Stomach (tissue), 7 donors: ENCODE measurements around the genes CTAGE6, OR2A25, ARHGEF5 and ZNF425.

GRCh38 chr7:142805781-142806521 lies 35.2 kb downstream of the PRSS2 start:
- PRO-cap = no peak
- RAMPAGE, long total RNA, 5 experiments = no peak in any of the 5 experiments
- RRBS = no CpG with 5 or more reads among the region's 4 CpGs

DNA sequence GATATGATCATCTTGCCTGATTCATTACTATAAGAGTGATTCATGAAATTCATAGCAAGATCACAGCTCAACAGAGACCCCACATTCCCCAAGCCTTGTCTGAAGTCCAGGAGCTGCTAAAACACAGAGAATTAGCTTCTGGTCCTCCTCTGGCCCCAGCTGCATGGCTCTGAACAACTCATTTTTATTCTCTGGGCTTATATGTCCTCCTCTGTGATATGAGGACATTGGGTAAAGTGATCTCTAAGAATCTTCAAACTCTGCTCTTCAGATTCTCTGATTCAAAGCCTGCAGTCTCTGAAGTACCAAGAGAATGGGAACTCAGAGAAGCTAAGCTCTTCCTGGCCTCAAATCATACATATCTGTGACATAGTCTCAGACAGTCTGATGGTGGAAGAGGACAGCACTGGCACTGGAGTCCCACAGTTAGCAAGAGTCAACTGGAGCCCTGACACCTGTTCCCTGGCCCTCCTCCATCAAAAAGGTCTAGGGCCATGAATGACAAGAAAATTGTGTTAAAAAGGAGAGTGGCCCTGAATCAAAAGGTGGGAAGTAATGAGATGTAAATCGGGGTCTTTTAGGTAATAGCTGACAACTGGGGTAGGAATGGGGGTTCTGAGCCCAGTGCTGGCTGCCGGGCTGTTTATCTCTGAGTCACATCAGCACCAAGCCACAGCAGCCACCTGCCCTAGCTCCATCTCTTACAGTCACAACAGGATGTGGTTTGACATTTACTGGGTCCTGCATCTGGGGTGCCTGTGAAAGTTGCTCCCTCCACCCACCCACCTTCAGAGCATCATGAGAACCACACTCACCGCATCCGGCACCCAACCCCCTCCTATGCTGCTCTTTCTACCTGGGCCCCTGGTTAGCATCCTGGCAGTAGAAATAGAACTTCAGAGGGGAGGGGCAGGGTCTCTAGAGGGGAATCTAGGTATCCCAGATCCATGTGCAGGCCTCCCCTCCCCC lies 37.7 kb downstream of the PRSS2 start:
- PRO-cap = unidirectional peak, plus-strand start at position 382 of the sequence; bidirectional peak, plus-strand start at position 899 of the sequence, minus-strand start at position 651 of the sequence
- RAMPAGE, long total RNA, 5 experiments = no peak in any of the 5 experiments
- RRBS = no CpG with 5 or more reads among the region's 4 CpGs

- PRO-cap = no peak
- RAMPAGE, long total RNA, 5 experiments = no peak in any of the 5 experiments
- RRBS = no CpG with 5 or more reads among the region's 3 CpGs
These were observed 39.8 kb upstream of the EPHB6 start for GRCh38 chr7:142815097-142815476.

DNA sequence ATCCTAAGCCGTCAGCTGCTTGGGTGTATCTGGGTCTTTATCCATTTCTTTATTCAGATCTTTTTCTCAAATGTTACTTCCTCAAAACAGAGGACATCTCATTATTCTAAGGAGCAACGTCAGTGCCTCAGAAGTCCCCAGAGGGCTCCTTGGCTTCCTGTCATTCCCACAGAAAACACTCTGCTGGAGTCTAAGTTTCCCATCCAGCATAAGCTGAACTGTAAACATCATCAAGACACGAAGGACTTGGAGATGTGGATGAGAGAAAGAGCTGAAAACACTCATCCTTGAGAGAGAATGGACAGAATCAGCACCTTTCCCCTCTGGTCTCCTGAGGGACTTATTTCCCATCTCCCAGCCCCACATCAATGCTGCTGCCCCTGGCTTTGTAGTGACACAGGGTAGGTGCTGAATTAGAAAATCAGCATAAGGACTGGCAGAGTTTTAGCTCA lies 2.6 kb upstream of the OR6V1 start:
- PRO-cap = no peak
- RAMPAGE, long total RNA, 5 experiments = no peak in any of the 5 experiments
- RRBS = no CpG with 5 or more reads among the region's 3 CpGs

GRCh38 chr7:143302967-143304206 lies 12.5 kb upstream of the CLCN1 start:
- PRO-cap = no peak
- RAMPAGE, long total RNA, 5 experiments = start-site peak on the plus strand in 3 of 5 experiments, at chr7:143302828-143303902 at its widest, 7 to 15 reads per replicate
- RRBS = no CpG with 5 or more reads among the region's 19 CpGs

- PRO-cap = no peak
- RAMPAGE, long total RNA, 5 experiments = no peak in any of the 5 experiments
- RRBS = no CpG with 5 or more reads among the region's 11 CpGs
These were observed 1.3 kb downstream of the EPHA1 start for GRCh38 chr7:143407058-143408052.

GRCh38 chr7:143522555-143522870 lies 44.8 kb downstream of the TAS2R41 start:
- PRO-cap = no peak
- RAMPAGE, long total RNA, 5 experiments = no peak in any of the 5 experiments
- RRBS = no CpG with 5 or more reads among the region's 2 CpGs

- PRO-cap = no peak
- RAMPAGE, long total RNA, 5 experiments = no peak in any of the 5 experiments
- RRBS = no CpG with 5 or more reads among the region's 16 CpGs
These were observed at the start of gene CTAGE6 for GRCh38 chr7:143757602-143757903. TSS of gene CTAGE6 (minus strand) at chr7:143757696.

DNA sequence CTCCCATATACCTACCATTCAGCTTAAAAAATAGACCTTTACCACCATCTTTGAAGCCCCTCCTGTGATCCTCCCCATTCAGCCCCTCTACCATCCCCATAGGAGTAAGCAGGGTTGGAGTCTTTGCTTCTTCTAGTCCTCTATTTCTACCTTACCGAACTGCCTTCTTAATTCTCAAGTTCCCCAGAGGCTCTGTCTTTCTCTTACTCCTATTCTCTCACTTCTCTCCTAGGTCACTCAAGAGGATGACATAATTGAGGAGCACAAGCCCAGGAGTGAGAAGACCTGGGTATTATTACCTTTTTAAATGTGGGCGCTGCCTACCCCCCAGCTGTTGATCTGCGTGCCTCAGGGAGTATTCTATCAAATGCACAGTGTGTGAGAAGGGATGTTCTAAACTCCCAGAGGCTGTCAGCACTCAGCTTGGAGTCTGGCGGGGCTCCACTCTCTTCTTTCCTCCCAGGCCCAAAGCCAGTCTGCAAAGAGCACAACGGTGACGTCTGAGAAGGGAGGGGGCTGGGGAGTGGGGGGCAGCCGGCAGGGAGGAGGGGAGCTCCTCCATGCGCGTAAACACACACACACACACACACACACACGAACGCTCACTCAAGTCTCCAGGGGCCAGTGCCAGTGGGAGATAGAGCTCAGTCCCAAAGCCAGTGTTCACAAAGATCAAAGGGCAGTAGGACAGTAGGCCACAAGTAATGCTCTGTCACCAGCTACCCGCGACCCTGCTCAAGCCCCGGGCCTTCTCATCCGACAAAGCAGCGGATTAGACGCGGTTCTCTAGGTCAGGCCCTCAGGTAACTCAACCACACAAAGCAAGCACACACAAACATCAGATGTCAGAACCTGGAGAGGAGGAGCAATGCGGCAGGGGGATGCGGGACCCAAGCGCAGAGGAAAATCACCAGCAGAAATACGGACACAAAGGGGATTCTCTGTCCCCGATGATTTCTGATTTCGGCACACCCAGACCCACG lies 20.1 kb downstream of the TCAF1 start:
- PRO-cap = no peak
- RAMPAGE, long total RNA, 5 experiments = start-site peak on the minus strand in 2 of 5 experiments, centred at positions 268 to 491 of the sequence, 5 to 7 reads per replicate
- RRBS = no CpG with 5 or more reads among the region's 25 CpGs

DNA sequence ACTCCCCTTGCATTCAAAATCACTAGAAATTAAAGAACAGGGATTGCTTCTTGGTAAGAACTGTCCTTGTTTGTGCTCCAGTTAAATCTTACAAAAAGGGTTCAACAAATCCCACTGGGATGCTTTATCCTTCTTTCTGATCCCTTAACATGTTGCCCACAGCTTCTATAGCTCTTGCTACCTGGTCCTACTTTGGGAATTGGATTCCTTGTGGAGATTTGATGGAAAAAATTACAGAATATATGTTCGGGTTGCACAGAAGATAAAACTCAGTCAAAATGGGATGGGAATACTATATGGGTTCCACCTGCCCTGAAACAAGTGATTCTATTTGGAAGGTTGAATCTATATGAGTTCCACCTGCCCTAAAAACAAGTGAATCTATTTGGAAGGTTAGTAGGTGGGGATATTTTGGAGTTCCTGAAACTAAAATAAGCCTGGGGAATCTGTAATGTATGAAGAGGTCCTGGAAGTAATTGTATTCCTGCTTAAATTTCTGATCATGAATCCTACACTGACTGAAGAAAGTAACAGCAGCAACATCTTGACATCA lies at the start of gene OR2A25:
OR2A25 (plus strand) TSS at position 307 of the 553 bp plus-strand sequence.
- PRO-cap = no peak
- RAMPAGE, long total RNA, 5 experiments = no peak in any of the 5 experiments
- RRBS = no CpG with 5 or more reads among the region's 1 CpG

DNA sequence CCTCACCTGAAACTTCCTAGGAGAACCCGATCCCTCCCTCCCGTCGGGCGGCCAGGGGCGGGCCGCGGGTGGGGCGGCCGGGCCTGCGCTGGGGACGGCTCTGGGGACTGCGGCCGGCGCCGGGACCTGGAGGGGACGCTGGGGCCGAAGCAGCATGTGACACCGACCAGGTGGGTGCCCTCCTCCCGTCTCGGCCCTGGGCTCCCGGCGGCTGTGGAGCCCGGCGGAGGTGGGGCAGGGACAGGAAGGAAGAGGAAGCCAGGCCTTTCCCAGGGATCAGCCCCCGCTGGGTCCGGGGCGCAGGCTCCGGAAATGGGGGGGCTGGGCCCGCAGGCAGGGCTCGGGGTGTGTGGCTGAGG lies at the start of gene ARHGEF5:
ARHGEF5 (plus strand) TSS at position 71 of the 359 bp plus-strand sequence.
- PRO-cap = no peak
- RAMPAGE, long total RNA, 5 experiments = start-site peak on the plus strand in 1 of 5 experiments, centred at position 124 of the sequence, 24 reads per replicate
- RRBS = no CpG with 5 or more reads among the region's 30 CpGs

DNA sequence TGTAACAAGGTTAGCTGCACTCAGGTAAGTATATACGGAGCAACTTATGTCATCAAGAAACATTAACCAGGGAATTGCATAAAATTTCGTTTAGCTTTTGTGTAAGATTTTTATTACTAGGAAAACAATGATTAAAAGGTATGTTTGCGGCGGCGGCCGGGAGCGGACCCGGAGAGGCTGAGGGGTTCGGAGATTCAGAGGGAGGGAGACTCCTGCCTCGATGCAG lies 533.8 kb upstream of the CNTNAP2 start:
- PRO-cap = no peak
- RAMPAGE, long total RNA, 5 experiments = no peak in any of the 5 experiments
- RRBS = no CpG with 5 or more reads among the region's 10 CpGs

- PRO-cap = no peak
- RAMPAGE, long total RNA, 5 experiments = no peak in any of the 5 experiments
- RRBS = no CpG with 5 or more reads among the region's 10 CpGs
These were observed 18.4 kb upstream of the C7orf33 start for GRCh38 chr7:148572002-148572650.

DNA sequence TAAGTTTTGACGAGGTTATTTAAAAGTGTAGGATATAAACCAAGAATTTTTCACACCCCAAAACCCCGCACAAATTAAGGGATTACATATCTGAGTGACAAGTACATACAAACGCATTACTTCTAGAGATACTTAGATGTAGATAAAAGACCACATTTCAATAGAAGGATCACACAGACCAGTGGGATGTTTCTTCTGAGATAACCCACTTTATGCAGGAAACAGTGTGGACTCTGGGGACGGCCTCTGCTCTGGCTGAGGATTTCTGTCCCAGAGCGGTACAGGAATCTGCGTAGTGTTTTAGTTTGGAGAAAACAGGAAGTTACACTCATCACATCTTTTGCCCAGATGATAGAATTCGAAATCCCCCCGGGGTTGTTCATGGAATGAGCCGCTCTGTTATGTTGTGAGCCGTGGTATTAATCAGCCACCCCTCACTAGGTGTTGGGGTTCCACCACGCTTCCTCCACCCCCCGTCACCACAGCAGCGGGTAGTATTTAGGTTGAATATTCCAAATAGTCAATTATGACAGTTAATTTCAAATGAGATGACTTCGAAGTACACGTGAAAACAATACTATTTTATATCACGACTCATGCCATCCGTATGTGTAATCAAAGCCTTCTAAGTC lies 1.2 kb upstream of the CUL1 start:
- PRO-cap = bidirectional peak, plus-strand start at position 361 of the sequence, minus-strand start at position 267 of the sequence
- RAMPAGE, long total RNA, 5 experiments = no peak in any of the 5 experiments
- RRBS = no CpG with 5 or more reads among the region's 17 CpGs

DNA sequence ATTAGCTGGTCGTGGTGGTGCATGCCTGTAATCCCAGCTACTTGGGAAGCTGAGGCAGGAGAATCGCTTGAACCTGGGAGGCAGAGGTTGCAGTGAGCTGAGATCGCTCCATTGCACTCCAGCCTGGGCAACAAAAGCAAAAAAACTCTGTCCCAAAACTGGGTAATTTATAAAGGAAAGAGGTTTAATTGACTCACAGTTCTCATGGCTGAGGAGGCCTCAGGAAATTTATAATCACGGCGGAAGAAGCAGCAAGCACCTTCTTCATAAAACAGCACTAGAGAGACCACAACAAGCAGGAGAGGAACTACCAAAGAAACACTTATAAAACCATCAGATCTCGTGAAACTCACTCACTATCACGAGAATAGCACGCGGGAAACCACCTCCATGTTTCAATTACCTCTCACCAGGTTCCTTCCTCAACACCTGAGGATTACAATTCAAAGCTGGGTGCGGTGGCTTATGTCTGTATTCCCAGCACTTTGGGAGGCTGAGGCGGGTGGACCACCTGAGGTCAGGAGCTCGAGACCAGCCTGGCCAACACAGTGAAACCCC lies 48.5 kb downstream of the PDIA4 start:
- PRO-cap = no peak
- RAMPAGE, long total RNA, 5 experiments = no peak in any of the 5 experiments
- RRBS = no CpG with 5 or more reads among the region's 12 CpGs

DNA sequence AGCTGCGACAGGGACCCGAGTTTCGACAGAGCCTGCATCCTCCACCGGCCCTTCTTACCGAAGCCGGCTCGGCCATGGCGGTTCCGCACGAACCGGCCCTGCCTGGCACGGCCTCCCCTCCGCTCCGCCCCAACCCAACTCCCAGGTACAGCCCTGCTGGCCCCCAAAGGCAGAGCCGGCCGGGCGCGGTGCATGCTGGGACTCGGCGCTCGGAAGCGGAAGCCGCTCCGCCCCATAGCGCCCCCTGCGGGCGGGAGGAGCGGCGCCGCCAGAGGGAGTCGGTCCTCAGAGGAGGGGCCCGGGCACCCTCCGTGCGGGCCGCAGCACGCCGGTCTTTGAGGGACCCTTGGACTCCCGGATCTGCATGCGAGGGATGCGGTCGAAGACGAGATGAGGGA lies at the start of gene ZNF425:
ZNF425 (minus strand) TSS at position 187 of the 398 bp plus-strand sequence.
- PRO-cap = bidirectional peak, plus-strand start at position 288 of the sequence, minus-strand start at position 141 of the sequence
- RAMPAGE, long total RNA, 5 experiments = start-site peak on the plus strand in 1 of 5 experiments, centred at position 288 of the sequence, 154 reads per replicate; start-site peak on the minus strand in 3 of 5 experiments, centred at positions 115 to 147 of the sequence, 21 to 78 reads per replicate
- RRBS = 3% methylated on average over 17 of the region's 42 CpGs

DNA sequence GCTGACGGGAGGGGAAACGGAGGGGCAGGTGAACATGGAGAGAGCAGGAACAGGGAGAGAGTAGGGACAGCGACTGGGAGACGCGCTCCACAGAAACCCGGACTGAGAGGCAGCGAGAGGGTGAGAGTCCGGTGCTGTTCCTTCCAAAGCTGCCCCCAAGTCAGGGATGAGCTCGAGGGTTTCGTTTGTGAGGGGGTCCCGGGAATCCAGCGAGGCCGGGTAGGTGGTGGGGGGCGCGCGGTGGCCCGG lies 336 bp upstream of the ZNF425 start:
- PRO-cap = no peak
- RAMPAGE, long total RNA, 5 experiments = start-site peak on the plus strand in 1 of 5 experiments, centred at position 132 of the sequence, 58 reads per replicate
- RRBS = under 1% methylated on average over 4 of the region's 17 CpGs

DNA sequence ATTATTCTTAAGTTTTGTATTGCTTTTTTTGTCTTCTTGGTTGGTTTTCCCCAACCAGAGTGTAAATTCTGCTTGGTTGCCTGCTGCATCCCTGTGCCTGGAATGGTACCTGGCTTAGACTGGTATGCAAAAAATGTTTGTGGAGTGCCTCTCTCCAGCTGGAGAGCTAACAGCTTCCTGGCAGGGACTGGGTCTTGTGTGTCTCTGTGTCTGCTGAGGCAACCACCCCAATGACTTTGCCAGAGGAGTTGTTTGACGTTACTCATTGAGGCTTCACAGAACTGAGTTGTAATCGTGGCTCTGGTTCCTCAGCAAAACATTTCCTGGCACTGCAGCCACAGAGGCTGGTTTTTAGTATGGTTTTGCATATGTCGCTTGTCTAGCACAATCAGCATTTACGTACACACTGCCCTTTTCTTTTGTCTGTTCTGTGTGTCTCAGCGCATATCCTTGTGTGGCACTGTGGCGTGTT lies 7.4 kb downstream of the ZNF282 start:
- PRO-cap = no peak
- RAMPAGE, long total RNA, 5 experiments = no peak in any of the 5 experiments
- RRBS = no CpG with 5 or more reads among the region's 6 CpGs

DNA sequence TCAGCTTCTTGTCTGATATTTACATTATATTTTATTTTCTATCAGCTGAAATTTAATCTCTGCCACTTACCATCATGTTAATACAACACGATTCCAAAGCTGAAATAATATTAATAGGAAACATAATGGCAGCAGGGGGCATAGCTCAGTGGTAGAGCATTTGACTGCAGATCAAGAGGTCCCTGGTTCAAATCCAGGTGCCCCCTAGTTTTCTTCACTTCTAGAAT lies 48.0 kb downstream of the ZNF783 start:
- PRO-cap = no peak
- RAMPAGE, long total RNA, 5 experiments = no peak in any of the 5 experiments
- RRBS = no CpG with 5 or more reads among the region's 1 CpG

DNA sequence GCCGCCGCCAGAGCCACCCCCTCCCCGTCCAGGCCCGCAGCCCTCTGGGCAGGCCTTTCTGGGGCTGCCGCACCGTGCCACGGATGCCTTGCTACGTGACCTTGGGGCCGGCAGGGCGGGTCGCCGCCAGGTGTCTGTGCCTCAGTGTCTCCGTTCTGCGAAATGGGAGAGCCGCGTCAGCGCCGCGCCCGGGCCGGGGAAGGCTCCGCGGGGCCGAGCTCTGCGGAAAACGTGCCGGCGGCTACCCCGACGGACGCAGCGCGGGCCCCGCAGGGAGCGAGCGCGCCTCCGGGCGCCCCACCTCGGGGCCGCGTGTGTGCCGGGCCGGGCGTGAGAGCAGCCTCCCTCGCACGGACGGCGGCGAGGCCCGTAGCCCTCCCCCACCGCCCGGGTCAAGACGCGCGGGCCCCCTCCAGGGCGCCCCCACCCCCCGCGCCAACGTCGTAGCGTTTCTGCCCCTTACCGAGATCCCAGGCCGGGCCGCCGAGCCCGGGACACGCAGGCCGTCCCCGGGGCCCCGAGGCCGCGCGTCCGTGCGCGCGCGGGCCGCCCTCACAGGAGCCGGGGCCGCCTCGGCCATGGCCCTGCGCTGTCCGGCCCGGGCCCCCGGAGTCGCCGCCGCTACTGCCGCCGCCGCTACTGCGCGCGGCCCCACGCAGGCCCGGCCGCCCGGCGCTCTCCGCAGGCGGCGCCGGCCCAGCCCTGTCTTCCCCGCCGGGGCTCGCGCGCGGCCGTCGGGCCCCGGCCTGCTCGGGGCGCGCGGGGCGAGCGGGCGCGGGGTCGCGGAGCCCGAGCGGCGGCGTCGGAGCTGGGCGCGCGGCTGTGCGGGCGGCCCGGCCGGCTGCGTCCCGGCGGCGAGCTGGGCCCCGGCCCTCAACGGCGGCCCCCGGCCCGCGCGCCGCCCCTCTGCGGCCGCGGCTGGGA lies 1.0 kb downstream of the ZNF777 start:
- PRO-cap = no peak
- RAMPAGE, long total RNA, 5 experiments = no peak in any of the 5 experiments
- RRBS = 1% methylated on average over 92 of the region's 151 CpGs